Testis (tissue), 5 donors: ENCODE measurements around a stretch of chr2.

GRCh38 chr2:62704728-62704969 is 864 bp upstream of the EHBP1 start:
- PRO-cap, 3 experiments: no peak in any of the 3 experiments
- RAMPAGE, long total RNA, 2 experiments: no peak in any of the 2 experiments
- RRBS: no CpG with 5 or more reads among the region's 2 CpGs

DNA sequence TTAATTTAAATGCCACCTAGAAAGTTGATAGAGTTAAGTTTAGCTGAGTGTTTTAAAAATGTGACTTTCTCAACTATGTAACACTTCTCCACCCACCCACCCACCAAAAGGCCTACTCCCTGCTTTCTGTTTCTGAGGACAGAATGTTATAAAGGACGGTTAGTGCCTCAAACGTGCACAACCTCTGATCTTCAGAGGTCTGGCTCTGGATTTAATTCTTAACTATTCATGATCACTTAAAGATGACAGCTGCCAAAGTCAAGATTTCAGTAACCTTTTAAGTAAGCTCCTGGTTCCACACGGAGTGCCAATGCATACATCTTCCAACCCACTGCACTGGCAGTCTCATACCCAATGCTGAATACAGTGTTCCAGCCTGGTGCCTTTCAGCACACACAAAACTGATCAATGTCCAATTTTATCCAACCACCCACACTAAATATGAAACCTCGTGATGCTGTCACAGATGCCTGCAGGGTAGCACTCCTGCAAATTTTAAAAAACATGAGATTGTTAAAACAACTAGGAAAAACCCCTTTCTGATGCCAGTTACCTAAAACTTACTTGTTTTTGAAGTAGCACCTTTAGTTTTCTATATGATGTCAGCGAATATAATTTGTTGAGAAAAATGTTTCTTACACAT is 84.0 kb downstream of the EHBP1 start:
- PRO-cap, 3 experiments: no peak in any of the 3 experiments
- RAMPAGE, long total RNA, 2 experiments: no peak in any of the 2 experiments
- RRBS: no CpG with 5 or more reads among the region's 5 CpGs

GRCh38 chr2:62978972-62979584 is 71.6 kb upstream of the OTX1 start:
- PRO-cap, 3 experiments: no peak in any of the 3 experiments
- RAMPAGE, long total RNA, 2 experiments: no peak in any of the 2 experiments
- RRBS: no CpG with 5 or more reads among the region's 5 CpGs

DNA sequence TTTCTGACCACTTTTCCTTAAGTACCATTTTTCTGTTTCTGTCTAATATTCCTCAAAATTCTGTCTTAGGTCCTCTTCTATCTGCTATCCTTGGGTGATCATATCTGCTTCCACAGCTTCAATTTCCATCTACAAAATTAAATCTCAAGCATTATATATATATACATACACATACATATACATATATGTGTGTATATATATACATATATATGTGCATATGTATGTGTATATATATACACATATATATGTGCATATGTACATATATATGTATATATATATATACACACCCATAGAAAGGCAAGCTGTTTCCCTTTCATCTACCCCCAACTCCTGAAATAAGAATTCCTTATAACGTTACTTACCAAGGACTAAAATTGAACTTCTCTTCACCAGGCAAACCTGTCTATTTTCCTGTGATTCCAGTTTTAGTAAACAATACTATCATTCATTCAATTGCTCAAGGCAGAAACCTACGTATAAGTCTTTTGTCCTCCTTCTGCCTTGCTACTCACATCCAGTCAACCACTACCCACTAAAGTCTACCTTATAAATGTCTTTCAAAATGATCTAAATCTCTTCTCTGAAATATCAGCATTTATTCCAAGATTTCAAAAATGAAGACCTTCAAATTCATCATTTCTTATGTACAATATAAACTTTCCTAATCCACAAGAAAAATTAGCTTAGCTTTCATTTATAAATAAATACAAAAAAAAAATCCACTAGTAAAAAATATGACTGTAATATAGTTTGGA is 37.6 kb downstream of the WDPCP start:
- PRO-cap, 3 experiments: no peak in any of the 3 experiments
- RAMPAGE, long total RNA, 2 experiments: no peak in any of the 2 experiments
- RRBS: no CpG with 5 or more reads among the region's 2 CpGs

DNA sequence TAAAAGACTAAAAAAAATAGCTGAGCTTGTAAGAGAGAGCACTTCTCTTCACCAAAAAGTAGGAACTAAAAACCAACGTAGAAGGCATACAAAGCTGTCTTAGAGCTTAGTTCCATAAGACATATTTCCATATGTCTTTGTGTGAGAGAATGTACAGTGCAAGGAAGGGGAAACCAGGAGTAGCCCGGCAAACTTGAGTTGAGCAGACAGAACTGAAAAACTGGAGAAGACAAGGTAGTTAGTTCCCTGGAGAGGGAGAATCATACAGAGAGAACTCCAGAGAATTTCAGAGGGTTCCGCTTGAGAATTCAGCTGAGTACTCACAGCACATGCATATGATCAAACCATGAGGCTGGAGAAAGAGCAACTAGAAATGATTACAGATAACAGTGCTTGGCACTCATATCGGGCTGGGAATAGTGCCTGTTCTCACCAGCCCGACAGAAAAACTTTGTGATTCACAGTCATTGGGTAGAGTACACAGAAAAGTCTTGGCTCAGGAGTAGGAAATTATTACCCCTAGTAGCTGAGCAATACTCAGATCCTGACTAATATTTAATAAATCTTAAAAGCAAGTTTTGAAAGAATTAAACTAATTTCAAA is 7.1 kb downstream of the WDPCP start:
- PRO-cap, 3 experiments: no peak in any of the 3 experiments
- RAMPAGE, long total RNA, 2 experiments: no peak in any of the 2 experiments
- RRBS: no CpG with 5 or more reads among the region's 5 CpGs

DNA sequence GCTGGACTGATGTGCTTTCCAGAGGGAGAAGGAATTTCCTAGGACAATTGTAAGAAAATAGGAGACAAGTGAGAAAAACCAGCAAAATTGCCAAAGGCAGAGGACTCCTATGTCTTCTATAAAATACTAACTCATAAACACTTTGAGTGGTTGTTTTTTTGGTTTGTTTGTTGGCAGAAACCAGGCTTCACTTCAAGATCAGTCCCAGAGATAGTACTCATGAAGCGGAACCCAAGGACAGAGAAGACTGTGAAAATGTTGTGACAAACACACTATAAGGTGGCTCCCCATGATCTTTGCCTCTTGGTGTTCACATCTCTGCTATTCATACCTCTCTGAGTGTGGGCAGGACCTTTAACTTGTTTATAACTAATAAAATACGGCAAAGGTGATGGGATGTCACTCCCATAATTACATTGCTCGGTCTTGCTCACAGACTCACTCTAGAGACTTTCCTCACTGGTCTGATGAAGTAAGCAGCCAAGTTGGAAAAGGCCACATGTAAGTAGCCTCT is 30.7 kb upstream of the UGP2 start:
- PRO-cap, 3 experiments: no peak in any of the 3 experiments
- RAMPAGE, long total RNA, 2 experiments: no peak in any of the 2 experiments
- RRBS: no CpG with 5 or more reads among the region's 3 CpGs

DNA sequence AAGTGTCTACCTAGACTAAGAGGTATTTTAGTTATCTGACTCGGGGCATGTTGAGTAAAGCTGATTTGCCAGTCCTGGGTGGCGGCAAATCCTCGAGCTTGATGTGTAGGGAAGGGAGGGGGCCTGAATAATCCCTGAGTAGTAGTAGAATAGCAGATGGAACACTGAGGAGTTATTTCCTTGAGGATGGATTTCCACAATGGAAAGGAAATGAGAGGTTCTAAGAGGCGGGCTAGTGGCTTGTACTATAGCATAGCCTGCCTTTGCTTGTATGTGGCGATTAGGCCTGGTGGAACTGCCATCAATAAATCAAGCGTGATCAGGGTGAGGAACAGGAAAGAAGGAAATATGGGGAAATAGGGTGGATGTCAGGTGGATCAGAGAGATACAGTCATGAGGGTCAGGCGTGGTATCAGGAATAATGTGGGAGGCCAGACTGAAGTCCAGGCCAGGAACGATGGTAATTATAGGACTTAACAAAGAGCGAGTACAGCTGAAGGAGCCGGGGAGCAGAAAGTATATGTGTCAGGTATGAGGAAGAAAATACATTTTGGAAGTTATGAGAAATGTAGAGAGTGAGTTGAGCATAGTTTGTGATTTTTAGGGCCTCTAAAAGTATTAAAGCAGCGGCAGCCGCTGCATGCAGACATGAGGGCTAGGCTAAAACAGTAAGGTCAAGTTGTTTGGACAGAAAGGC is 57.5 kb upstream of the VPS54 start:
- PRO-cap, 3 experiments: no peak in any of the 3 experiments
- RAMPAGE, long total RNA, 2 experiments: no peak in any of the 2 experiments
- RRBS: no CpG with 5 or more reads among the region's 12 CpGs

DNA sequence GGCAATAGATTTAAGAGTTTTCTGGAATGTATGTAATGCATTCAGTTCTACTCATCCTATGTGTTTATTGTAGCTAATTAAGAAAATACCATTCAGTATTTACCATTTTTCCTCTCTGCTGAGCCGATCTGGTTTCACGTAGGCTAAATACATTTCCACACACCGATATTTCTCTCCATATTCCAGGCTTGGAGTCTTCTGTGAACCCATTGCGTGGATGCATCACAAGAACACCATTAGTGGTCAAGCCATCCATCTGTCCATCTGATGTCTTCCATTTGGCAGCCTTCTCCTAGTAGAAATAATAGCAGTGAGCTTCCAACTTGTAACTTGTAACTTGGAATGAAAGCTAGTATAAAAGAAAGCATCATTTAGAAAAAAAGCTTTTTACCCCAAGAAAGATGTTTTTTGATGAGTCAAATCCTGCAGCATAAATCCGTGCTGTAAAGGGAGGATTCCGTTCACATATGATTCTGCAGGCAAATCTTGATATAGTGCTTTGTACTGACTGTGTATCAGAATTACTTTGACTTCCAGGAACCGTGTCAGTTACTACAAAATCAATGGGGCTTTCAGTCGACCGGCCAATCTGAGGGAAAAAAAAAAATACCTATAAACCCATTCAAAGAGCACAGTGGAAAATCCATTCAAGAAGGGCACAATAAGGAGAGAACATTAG is 48.1 kb downstream of the PELI1 start:
- PRO-cap, 3 experiments: no peak in any of the 3 experiments
- RAMPAGE, long total RNA, 2 experiments: no peak in any of the 2 experiments
- RRBS: no CpG with 5 or more reads among the region's 9 CpGs

DNA sequence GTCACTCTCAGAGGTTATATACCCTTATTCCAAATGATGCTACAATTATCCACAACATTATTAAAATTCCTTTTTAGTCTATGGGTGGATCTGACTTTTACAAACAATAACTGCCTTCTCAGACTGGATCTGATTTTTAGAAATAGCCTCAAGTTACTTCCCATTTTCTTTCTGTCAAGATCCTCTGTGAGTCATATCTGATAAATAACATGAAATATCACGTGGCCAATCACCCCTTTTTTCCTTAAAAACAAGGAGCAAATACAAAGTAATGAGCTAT is 6.7 kb downstream of the PELI1 start:
- PRO-cap, 3 experiments: no peak in any of the 3 experiments
- RAMPAGE, long total RNA, 2 experiments: no peak in any of the 2 experiments
- RRBS: no CpG with 5 or more reads among the region's 1 CpG

DNA sequence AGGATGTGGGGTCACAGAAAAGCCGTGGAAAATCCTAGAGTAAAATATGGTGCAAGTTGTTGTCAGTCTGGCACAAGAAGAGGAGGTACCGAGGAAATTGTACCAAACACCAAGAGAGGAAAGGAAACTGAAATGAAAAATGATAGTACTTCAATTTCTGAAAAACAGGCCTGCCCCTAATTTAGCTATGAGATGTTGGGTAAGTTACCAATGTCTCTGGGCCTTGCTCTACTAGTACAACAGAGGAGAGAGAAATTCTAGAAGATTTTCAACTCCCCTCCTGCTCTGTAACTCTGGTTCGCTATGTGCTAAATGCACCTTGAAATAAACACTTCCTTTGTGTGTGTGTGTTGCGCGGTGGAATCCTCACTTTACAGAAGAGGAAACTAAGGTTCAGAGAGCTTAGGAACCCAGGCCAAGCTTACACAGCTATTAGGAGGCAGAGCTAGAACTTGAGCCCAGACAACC is 78.9 kb upstream of the PELI1 start:
- PRO-cap, 3 experiments: no peak in any of the 3 experiments
- RAMPAGE, long total RNA, 2 experiments: no peak in any of the 2 experiments
- RRBS: no CpG with 5 or more reads among the region's 5 CpGs

GRCh38 chr2:64362577-64362991 is 91.4 kb upstream of the LGALSL start:
- PRO-cap, 3 experiments: no peak in any of the 3 experiments
- RAMPAGE, long total RNA, 2 experiments: no peak in any of the 2 experiments
- RRBS: no CpG with 5 or more reads among the region's 3 CpGs

DNA sequence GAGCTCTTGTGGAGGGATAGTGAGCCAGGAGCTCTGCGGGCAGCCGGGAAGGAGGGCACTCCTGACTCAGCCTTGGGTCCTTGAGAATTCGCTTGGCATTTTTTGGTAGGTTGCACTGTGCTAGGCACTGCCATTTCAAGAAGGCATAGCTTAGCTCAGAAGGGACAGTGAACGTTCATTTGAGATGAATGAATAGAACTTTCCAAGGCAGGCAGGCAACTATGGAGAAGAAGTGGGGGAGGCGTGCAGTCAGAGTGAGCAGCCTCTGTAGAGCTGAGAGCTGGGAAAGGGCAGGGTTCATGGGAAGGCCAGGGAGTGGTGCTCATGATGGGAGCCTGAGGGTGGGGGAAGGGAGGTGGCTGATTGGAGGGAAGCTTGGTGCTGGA is 47.7 kb upstream of the LGALSL start:
- PRO-cap, 3 experiments: no peak in any of the 3 experiments
- RAMPAGE, long total RNA, 2 experiments: no peak in any of the 2 experiments
- RRBS: no CpG with 5 or more reads among the region's 5 CpGs

- PRO-cap, 3 experiments: peak in 2 of 3 experiments; most common minus-strand start chr2:64454855 (in 1)
- RAMPAGE, long total RNA, 2 experiments: no peak in any of the 2 experiments
- RRBS: 3% methylated on average over 16 of the region's 36 CpGs
Measured at GRCh38 chr2:64454784-64455225, 843 bp downstream of the LGALSL start.

DNA sequence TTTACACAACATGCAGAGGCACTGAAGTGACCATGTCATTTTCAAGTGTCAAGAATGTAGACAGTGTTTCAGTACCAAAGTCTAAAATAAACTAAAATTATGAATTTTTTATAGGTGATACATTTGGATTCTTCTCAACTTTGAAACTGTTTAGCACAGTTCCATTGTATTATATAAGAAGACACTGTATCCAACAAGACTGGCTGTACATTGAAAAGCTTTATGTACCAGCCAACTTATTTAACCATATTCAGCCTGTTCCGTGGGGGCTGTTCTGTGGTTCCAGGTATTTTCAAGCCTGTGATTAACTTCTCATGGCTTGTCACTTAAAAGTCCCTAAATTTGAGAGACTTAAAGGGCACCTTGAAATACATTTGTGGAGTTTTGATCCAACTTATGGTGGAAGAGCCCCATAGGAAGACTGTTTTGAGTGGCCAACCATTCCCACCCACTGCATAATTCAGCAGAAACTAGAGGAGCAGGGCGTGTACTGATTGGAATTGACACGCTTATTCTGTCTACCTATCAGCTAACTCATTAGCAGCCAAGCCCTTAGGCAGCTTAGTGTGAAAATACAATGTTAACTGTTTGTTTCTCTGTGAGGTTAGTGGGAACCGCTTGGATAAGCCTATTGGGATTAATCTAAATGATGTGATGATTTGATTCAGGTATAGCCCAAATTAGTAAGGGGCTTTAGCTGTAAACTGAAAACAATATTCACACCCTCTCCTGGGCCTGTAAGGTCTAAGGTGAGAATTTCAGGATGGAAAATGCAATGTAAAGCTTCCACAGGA is 6.3 kb downstream of the LGALSL start:
- PRO-cap, 3 experiments: no peak in any of the 3 experiments
- RAMPAGE, long total RNA, 2 experiments: no peak in any of the 2 experiments
- RRBS: no CpG with 5 or more reads among the region's 4 CpGs

GRCh38 chr2:64607857-64608470 is 45.7 kb downstream of the SERTAD2 start:
- PRO-cap, 3 experiments: no peak in any of the 3 experiments
- RAMPAGE, long total RNA, 2 experiments: no peak in any of the 2 experiments
- RRBS: no CpG with 5 or more reads among the region's 15 CpGs

- PRO-cap, 3 experiments: no peak in any of the 3 experiments
- RAMPAGE, long total RNA, 2 experiments: no peak in any of the 2 experiments
- RRBS: no CpG with 5 or more reads among the region's 5 CpGs
Measured at GRCh38 chr2:64627787-64628115, 26.0 kb downstream of the SERTAD2 start.

DNA sequence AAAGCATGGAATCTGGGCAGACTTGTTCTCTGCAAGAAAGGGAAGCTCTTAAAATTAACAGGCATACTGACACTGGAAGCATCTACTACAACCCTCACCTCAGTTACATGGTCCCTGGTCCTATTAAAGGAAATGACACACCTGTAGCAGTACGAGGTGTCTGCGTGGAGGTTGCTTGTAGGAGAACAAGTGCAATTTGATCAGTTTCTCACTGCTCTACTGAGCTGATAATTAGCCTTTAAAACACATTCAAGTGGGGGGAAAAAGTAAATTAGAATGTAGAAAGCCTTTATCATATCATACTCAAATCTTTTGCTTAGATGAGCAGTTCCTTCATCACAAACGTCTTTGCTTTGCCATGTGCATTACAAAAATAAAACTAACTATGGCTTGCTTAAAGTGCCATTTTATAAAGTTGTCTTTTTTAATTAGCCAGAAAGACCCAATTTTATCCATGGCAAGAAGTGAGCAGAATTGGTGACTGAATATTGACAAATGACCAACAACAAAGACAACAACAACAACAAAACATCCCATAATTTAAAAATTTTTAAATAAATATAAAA is 20.0 kb downstream of the SERTAD2 start:
- PRO-cap, 3 experiments: no peak in any of the 3 experiments
- RAMPAGE, long total RNA, 2 experiments: no peak in any of the 2 experiments
- RRBS: no CpG with 5 or more reads among the region's 3 CpGs

DNA sequence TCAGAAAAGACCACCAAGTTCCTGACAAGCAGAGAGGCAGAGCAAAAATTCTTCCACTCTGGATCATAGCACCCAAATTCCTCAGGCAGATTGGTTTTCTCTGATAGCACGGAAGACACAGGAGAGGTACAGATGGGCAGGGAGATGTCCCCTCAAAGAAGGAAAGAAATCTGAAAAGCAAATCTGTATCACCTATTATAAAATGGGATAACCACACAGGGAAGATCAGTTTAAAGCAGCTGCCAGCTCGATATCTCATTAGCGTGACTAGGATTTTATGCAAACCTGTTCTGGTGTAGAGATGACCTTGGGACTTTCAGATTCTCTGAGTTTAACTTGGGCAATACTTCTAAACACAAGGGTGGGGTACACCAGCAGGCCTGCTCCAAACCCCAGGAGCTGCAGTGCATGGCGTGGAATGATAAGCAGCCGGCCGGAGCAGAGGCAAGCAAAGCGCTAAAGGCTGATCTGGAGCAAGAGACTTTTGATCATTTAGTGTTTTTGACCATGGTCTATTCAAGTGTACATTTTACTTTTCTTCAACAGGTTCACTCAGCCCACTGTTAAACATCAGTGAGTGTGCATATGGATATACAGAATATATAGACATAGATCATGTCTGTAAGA is 4.7 kb downstream of the SERTAD2 start:
- PRO-cap, 3 experiments: no peak in any of the 3 experiments
- RAMPAGE, long total RNA, 2 experiments: no peak in any of the 2 experiments
- RRBS: no CpG with 5 or more reads among the region's 7 CpGs

- PRO-cap, 3 experiments: no peak in any of the 3 experiments
- RAMPAGE, long total RNA, 2 experiments: no peak in any of the 2 experiments
Measured at GRCh38 chr2:64678718-64679104, 25.0 kb upstream of the SERTAD2 start.

- PRO-cap, 3 experiments: peak in 3 of 3 experiments; most common plus-strand start chr2:64750803 (in 2); most common minus-strand start chr2:64750905 (in 3)
- RAMPAGE, long total RNA, 2 experiments: no peak in any of the 2 experiments
- RRBS: no CpG with 5 or more reads among the region's 37 CpGs
Measured at GRCh38 chr2:64750491-64751107, 96.9 kb upstream of the SERTAD2 start.